Duodenum (tissue), 1 donor: ENCODE results near the genes IKZF5, HMX3 and CPXM2.

GRCh38 chr10:122494747-122495955 lies 33.8 kb downstream of the HTRA1 start:
- PRO-cap = no peak

GRCh38 chr10:122530089-122530721 lies 30.3 kb upstream of the DMBT1 start:
- PRO-cap = no peak

- PRO-cap = no peak
Measured at GRCh38 chr10:122532824-122533266, 27.7 kb upstream of the DMBT1 start.

DNA sequence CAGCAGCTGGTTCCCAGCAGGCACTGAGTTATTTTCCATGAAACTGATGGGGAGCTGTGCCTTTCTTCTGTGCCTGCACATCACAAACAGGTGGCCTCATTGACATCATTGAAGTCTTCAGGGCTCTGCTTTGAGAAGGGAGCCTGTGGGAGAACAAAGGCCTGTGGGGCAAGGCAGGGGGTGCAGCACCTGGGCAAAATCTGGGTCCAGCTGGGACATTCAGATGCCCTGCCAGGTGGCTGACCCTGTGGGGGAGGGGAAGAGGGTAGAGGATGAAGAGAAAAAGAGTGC lies 366 bp upstream of the CUZD1 start:
- PRO-cap = no peak

GRCh38 chr10:123007858-123008935 lies at the start of gene IKZF5:
TSS of gene IKZF5 (minus strand) at chr10:123008795.
- PRO-cap = bidirectional peak, plus-strand start at chr10:123008998, minus-strand start at chr10:123008775

GRCh38 chr10:123020064-123020839 lies 11.4 kb downstream of the ACADSB start:
- PRO-cap = no peak

- PRO-cap = no peak
Measured at GRCh38 chr10:123135040-123136366, at the start of gene HMX3. TSS of gene HMX3 (plus strand) at chr10:123135970.

- PRO-cap = no peak
Measured at GRCh38 chr10:123151277-123151800, 2.9 kb upstream of the BUB3 start.

DNA sequence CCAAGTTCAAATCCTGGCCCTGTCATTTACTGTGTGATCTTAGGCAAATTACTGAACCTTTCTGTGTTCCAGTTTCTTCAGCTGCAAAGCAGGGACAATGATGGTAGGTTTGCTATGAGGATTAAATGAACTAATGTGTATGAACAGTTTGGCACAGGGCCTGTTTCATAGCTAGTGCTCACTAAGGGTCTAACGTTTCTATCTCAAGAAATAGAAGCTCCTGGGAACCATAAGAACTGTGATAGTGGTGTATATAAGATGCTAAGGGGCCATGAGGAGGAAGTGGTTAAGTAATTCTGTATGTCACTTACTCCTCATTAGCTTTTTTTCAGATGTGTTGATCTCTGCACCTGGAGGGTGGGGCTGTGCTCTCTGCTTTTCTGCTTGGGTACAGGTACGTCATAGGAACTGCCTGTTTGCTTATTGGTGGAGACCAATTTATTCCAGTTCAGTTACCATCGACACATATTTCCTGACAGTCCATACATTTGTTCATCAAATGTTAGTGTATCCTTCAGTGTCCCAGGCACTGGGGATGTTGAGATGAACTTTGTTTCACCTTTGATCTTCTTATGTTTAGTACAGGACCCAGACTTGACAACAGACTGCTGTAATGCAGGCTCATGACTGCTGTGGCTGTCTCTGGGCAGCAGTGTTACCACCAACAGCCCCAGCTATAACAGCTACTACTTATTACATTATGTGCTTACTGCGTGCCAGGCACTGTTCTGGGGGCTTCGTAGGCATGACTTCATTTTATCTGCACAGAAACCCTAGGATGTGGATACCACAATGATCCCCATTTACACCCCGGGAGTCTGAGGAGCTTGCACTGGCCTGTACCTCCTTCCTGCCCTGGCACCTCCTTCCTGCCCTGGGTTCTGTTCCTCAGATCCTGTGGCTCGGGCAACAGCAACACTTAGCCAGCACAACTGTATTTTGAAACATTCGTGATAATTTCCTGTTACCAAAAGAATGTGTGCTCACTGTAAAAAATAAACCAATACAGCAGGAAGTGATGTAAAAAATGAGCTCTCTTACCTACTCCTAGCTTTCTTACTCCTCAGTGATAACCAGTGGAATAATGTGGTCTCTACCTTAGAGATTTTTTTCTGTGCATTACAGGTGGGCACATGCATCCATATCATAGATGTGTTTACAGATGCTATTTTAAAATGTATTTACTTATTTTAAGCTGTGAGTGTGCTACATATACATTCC lies 87.4 kb downstream of the BUB3 start:
- PRO-cap = no peak

GRCh38 chr10:123857921-123858463 lies 33.6 kb downstream of the CPXM2 start:
- PRO-cap = no peak

GRCh38 chr10:123885818-123886252 lies 5.8 kb downstream of the CPXM2 start:
- PRO-cap = no peak

- PRO-cap = no peak
Measured at GRCh38 chr10:123891408-123892136, at the start of gene CPXM2. TSS of gene CPXM2 (minus strand) at chr10:123891807.

DNA sequence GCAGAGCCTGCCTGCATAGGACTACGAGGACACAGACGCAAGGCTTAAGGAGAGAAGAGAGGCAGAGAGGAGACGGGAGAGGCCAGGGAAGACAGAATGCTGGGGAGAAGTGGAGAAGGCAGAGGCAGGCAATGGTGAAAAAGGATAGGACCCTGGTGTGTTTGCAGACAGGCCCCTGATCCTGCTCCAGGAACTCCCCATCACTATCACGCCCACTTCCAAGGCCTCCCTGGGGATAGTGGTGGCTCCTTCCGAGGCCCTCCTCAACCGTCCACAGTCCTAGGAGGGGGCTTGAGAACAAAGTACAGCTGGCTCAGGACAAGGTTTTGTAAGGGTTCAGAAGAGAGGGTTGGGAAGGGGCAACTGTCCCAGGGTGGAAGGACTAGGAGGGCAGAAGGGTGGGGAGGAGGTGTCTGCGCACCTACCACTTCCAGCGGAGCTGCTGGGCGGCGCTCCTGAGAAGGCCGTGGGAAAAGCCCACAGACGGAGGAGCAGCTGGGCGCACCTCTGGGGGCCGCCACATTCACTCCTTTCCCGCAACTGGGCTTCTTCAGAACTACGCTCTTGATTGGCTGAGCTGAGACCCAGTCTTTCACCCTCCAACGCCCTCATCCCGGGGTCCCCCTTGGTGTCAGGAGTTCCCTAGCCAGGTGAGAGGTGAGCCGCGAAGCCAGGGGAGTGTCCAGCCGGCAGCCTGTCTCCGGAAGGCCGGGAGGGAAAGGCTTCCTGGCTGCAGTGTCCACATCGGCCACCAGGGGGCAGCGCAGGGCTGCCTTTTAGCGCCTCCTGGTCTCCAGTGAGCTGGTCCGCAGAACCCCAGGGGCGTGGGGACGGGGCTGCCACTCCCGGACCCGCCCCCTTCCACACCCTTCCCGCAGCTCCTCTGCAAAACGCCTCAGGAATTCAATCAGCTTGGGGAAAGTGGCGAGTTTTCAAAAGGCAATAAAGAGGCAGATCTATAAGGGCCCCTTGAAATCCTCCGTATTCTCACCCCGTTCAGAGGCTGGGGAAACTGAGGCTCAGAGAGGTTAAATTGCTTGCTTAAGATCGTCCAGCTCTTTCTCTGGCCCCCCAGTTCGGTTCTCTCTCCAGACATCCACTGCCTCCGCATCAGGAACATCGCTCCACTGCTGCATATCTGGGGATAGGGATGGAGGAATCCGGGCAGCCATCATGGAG lies 99.0 kb downstream of the CHST15 start:
- PRO-cap = no peak

- PRO-cap = no peak
Measured at GRCh38 chr10:124008685-124009201, 84.7 kb downstream of the CHST15 start.

DNA sequence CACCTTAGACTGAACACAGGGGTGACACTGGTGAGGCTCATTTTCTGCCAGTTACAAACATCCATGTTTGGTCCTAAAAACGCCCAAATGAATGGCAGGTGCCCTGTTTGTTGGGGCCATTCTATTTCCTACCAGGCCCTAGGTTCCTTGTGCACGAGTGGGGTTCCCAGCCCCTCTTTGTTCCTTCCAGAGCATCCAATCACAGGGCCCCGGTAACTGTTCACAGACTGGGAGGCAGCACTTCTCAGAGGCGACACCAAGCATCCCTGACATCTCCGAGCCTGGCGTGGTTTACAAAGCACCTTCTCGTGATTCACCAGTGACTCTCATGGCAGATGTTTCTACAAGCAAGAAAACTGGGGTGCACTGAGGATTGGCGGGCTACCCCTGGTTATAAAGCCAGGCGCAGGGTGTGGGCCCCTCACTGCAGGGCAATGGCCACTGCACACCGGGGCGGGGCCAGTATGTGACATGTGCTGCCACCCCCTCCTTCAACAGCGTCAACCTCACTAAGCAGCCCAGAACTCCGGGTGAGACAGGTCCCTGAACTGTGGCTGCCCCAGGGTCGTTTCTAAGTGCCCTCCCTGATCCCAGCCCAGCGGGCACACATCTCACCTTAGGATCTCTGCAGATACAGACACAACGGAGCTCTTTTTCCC lies 64.0 kb downstream of the CHST15 start:
- PRO-cap = no peak

- PRO-cap = no peak
Measured at GRCh38 chr10:124075246-124075982, 18.0 kb downstream of the CHST15 start.

DNA sequence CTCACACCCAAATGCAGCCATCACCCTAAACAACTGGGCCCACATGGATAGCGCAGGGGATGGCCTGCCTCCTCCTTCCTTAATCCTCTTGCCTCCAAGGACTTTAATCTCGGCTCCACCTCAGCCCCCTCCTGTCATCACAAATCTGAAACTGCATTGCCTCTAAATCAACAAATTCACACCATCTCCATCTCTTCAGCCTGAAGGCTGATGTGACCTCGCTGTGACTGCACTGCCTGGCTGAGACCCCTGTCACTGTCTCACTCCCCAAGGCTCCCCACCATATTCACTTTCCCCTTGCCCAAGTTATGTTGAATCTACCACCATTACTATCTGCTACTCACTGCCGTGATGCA lies 71.7 kb upstream of the CHST15 start:
- PRO-cap = unidirectional peak, minus-strand start at position 129 of the sequence

DNA sequence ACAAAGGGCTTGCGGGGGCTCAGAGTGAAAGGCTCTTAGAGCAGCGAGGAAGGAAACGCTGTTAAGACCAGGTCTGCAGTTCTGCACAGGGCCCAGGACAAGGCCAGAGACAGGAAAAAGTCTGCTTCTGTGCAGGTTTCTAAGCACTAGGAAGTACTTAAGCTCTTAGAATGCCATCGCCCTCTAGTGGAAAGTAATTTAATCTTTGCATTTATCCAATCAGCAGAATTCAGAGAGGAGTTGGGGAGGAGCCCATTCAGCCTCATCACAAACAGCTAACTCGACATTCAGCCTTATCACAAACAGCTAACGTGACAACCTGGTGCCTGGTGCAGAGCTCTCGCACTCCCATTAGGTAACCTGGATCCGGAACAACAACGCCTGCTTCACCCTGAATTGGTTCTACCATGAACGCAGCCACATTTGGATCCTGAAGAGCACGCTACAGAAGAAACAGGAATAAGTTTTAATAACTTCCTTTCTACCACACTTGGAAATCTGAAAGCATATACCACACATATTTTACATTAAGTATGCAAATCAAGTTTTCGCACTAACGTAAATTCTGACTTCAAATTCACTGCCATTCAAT lies 15.1 kb downstream of the OAT start:
- PRO-cap = no peak

DNA sequence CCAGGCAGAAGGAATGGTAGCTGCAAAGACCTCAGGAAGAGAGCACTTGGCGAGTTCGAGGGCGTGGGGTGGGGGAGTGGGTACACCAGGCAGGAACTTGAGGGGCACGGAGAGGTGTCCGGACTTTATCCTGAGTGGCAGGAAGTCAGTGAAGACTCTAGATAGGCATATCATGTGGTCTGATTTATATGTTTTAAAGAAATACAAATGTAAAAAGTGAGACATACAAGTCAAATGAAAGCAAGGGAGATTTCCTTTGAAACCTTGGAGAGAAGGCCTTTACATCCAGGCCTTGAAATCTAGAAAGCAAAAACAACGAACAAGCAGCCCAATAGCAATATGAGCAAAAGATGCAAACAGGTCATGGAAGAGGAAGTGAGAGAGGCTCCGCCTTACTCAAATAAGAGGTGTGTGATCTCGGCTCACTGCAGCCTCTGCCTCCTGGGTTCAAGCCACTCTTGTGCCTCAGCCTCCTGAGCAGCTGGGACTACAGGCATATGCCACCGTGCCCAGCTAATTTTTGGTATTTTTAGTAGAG lies 3.7 kb downstream of the LHPP start:
- PRO-cap = no peak

- PRO-cap = no peak
Measured at GRCh38 chr10:124606854-124607562, 137.2 kb downstream of the FAM53B start.